ENCODE results near the gene RBMS3.

GRCh38 chr3:23920673-23921619, 4.0 kb downstream of the RPL15 start:
- PRO-cap: no peak

GRCh38 chr3:23975063-23975316, 29.9 kb downstream of the NR1D2 start:
- PRO-cap: no peak

- PRO-cap: no peak
Observed at GRCh38 chr3:24018701-24019152, 73.6 kb downstream of the NR1D2 start.

- PRO-cap: no peak
Observed at GRCh38 chr3:24146284-24146847, 201.3 kb downstream of the NR1D2 start.

DNA sequence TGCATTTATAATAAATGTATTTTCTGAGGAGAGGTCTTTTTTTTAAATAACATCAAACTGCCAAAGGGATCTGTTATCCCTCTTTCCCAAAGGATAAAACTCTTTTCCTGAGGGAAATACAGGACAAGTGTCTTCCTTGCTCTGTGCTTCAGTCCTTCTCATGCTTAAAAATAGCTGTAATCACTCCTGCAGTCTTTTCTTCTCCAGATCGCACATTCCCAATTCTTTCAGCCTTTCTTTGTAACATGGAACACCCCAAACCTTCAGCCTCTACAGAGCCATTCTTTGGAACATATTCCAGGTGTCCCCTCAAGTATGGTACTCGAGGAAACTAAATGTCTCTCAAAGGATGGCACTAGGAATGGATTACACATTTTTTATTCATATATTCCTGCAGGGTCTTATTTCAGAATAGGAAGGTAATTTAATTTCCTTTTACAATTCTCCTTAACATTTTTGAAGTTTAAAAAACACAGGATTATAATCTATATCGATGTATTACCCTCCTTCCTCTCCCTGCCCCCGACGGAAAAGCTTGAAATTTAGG, 180.1 kb downstream of the THRB start:
- PRO-cap: no peak

DNA sequence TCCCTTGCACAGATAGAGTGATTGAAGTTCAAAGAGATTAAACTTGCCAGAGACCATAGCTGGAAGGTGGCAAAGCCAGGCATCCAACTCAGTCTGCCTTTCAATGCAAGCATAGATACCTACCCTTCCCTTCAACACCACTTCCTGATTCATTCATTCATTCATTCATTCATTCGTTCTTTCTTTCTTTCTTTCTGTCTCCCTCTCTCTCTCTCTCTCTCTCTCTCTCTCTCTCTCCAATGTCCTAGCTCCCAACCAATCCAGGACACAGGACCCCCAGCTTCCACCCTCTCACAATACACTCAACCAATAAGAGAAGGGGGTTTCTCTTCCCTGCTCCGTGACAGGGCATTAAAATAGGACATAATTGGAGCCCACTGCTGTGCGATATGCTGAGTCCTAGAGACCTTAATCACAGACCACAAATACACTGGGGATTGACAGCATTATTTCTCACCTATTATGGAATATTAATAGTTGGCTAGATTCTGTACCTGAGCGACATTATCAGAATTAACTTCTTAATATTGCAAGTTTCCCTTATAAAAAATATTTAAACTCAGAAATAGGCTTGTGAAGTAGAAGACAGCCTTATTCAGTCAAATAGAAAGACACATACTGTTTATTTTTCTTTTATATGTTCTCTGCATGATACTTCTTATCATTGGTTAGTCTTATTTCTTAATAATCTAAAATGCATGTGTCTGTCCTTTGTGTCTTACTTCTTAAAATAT, 12.1 kb downstream of the THRB start:
- PRO-cap: no peak

GRCh38 chr3:24522218-24522581, 27.6 kb upstream of the THRB start:
- PRO-cap: no peak

DNA sequence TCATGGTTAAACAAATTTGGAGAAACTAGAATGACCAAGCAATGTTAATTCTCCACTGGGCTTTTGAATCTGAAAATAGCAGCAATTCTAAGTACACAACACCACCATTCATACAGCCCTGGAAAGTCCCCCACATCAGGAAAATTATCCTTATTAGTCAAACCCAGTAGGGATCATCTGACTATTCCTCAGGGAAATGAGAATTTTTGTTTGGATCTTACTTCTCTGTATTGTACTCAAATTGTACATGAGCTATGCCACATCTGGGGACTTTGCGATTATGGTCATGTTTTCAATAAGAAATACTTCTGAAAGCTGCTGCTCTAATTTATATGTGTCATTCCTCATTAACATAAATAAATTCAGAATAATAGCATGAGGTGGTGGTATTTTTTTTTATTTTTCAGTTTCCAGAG, 46.0 kb downstream of the RARB start:
- PRO-cap: no peak

- PRO-cap: no peak
Observed at GRCh38 chr3:25626335-25627172, 38.2 kb downstream of the TOP2B start.

- PRO-cap: no peak
Observed at GRCh38 chr3:25629992-25631131, 34.3 kb downstream of the TOP2B start.

- PRO-cap: no peak
Observed at GRCh38 chr3:25645162-25645643, 19.5 kb downstream of the TOP2B start.

DNA sequence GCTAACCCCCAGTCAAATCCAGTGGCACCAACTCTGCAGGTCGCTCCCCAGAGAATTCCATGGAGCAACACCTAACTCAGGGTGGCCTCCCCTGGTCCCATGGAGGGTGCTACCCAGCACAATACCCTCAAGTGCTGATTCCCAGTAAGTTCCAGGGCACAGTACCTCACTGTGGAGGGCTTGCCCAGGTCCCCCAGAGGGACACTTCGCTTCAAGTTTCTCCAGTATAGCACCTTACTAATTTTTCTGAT, 231.1 kb downstream of the NEK10 start:
- PRO-cap: no peak

DNA sequence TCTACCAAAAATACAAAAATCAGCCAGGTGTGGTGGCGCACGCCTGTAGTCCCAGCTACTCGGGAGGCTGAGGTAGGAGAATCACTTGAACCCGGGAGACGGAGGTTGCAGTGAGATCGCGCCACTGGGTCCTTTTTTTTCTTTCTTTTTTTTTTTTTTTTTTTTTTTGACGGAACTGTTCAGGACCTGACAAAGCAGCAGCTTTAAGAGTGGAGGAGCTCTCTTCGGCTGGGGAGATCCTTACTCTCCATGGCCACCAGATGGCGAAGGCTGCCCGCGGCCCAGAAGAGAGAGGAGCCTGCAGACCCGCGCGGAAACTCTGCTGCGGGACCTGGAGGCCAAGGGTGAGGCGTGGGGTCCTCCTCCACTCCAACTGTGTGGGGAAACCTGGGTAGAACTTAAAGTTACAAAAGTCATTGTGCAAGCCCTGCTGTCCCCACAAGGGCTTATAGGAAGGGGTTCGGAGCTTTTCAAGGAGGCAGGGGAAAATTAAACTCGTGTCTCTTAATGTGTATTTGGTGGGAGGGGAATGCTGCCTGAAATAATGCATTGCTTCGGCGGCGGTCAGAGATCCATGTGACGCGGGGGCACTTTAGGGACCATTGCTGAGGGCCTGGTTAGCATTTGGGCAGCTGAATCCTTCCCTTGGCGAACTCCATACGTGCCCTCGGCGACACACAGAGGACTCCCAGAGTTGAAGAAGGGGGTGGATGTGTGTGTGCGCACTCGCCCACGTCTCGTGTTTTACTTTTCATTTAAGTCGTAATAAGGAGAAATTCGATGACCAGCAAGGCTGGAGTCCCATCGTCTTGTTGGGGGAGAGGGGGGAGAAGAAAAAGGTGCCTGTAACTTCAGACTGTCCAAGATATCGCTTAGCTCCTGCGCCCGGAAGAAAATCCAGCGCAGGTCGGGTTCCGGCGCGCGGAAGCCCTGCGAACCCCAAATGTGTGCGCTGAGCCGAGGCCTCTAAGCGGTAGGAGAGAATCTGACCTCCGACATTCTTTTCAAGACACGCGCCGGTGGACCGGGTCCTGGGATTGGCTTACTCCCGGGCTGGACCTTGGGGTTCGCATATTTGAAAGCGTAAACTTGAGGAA, 9.8 kb downstream of the EOMES start:
- PRO-cap: no peak

DNA sequence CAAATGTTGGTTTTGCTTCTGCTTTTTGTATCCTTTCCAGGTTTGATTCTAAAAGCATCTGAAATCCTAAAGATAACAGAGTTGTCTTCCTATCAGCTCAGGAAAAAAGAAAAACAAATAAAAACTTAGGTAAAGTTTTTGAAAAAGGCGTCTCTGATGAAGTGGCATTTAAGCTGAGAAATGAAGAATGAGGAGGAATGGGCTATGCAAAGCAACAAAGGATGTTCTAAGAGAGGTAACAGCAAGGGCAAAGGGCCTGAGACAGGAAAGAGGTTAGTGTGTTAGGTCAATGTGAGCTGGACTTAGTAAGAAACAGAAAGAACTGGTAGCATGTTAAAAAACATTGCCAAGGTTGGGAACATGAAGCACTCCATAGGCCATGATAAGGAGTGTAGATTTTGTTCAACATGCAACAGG, 104.6 kb upstream of the CMC1 start:
- PRO-cap: no peak

DNA sequence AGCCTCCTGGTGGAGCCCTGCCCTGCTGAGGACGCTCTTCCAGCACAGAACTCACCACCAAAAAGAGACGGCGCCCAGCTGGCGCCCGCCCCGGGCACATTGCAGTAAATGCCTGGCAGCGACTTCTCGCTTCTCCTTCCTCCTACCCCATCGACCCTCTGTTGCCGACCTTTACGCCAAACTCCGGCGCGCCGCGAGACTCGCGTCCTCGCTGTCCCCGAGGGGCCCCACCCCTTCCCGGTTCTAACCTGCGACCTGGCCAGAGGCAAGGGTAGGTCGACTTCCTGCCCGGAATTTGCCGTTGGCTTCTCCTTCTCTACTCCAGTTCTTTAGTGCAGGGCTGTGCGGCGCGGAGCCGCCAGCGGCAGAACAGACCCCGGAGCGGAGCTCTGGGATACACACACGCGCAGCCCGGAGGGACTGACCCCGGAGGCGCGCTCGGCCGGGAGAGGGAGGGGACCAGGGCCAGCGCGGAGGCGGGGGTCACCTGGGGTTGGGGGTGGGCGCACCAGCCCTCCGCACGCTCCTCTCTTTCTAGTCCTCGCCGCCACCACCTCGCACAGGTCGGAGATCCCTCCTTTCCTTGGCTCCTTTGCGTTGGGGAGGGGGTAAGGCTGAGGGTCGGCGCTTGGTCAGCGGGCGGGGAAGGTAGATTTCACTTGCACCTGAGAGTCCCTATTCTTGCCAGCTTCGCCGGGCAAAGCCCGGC, 226.6 kb upstream of the AZI2 start:
- PRO-cap: no peak

GRCh38 chr3:29280553-29281248, at the start of gene RBMS3:
TSS of gene RBMS3 (plus strand) at chr3:29281071.
- PRO-cap: bidirectional peak, plus-strand start at chr3:29281071, minus-strand start at chr3:29281043

GRCh38 chr3:29372862-29374093, 92.4 kb downstream of the RBMS3 start:
- PRO-cap: no peak

DNA sequence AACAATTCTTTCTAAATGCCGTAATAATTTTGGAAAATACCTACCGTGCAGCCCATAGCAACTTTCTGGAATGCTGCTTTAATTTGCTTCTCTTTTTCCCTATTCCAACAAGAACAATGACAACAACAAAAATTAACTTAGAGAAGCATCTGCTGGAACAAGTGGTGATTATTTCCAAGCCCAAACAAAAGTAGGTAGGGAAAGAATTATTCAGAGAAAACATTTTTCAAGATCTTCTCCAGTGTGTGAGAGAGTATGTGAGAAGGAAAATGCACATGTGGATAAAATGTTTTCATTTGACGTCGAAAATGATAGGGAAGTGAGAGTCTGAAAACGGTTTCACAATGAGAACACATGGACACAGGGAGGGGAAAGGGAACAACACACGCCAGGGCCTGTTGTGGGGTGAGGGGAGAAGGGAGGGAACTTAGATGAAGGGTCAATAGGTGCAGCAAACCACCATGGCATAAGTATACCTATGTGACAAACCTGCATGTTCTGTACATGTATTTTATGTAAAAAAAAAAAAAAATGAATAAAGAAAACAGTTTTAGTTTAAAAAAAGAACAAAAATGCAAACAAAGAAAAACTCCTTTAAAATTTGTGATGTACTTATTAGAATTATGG, 338.0 kb downstream of the RBMS3 start:
- PRO-cap: no peak

DNA sequence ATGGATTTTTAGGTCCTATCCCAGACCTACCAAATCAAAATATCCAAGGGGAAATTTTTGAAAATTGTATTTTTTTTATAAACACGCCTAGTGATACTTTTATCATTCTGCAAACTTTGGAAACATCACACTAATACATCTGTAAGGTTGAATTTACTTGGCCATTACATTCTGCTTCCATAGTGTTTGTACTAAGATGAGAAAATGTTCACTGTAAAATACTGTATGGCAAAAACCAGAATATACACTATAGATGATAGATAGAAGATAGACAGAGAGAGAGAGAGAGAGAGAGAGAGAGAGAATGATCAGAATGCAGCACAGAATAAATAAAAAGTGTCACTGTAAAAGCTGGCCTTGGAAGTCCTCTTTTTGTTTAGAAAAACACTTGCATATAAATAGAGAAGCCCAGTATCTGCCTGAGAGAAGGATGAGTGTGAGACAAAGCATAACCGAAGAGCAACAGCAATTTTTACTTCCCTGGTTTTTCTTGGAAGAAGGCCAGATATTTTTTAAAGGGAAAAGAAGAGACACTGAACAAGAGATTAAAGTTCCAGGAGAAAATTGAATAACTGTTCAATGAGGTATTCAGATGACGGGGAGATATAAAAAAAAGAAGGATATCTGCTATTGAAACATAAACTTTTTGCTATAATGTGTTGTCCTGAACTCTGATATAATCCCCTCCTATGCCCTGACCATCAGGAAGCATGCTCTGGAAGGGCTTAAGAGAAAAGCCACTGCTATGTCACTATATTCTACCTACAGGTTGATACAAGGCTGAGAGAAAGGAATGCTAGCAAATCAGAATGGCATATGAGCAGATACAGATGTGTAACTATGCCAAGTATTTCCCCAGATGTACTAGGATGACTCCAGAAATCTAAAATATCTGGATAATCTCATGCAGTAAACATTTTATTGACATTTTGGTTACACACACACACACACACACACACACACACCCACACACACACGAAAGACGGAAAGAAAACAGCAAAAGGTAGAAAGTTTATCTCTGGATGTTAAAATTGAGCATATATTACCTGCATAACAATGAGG, 358.8 kb downstream of the RBMS3 start:
- PRO-cap: no peak

DNA sequence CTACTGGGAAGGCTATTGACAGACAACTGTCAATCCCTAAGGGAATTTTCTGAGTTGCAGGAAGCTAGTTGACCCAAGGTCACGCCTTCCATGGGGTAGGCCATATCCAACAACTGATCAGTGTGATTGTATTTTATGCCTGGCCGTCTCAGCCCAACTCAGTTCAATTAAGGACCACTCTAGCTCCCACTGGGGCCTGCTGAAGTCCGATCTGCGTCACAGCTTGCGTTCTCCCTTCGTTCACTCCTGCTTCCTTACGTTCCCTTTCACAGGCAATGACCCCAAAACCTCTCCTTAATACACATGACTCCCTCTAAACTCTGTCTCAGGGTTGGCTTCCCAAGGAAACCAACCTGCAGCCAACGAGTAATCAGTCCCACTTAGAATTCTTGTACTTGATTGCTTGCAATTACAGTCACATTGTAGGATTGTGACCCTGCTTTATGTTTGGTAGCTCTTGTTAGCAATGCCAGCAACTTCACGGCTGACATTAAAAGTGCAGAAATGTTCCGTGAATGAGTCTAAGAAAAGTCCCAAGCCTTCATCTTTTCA, 428.1 kb downstream of the RBMS3 start:
- PRO-cap: no peak

Measured in neural crest cell (in vitro differentiated cells).